Measurements from ENCODE around the gene CGB5.

DNA sequence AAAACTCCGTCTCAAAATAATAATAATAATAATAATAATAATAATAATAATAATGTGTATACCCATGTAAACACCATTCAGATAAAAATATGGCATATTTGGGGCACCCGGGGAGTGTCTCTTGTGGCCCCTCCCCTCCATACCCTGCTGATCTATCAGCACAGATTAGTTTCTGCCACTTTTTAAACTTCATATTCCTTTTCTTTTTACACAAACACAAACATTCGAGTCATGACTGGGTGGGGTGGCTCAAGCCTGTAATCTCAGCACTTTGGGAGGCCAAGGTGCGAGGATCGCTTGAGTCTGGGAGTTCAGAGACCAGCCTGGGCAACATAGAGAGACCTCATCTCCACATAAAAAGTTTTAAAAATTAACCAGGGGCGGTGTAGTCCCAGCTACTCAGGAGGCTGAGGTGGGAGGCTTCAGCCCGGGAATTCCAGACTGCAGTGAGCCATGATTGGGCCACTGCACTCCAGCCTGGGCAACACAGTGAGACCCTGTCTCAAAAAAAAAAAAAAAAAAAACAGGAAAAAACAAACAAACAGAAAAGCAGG lies 776 bp upstream of the BAX start:
- PRO-cap, 10 experiments: no peak in any of the 10 experiments

GRCh38 chr19:48963366-48964274 lies 1.5 kb upstream of the FTL start:
- PRO-cap, 10 experiments: peak in 8 of 10 experiments; most common plus-strand start chr19:48963948 (in 3); most common minus-strand start chr19:48964251 (in 4)

DNA sequence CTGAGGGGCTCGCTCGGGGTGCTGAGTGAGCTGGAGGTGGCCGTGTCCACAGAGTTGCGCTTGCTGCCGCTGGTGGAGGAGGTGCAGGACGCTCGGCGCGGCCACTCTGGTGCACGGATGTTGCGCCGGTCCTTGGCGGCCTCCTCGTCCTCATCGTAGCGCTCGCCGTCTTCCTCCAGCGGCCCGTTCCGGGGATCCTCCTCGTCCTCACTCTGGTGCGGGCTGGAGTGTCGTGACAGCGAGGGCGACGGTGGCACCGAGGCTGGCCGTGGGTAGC lies 4.2 kb downstream of the FTL start:
- PRO-cap, 10 experiments: no peak in any of the 10 experiments

DNA sequence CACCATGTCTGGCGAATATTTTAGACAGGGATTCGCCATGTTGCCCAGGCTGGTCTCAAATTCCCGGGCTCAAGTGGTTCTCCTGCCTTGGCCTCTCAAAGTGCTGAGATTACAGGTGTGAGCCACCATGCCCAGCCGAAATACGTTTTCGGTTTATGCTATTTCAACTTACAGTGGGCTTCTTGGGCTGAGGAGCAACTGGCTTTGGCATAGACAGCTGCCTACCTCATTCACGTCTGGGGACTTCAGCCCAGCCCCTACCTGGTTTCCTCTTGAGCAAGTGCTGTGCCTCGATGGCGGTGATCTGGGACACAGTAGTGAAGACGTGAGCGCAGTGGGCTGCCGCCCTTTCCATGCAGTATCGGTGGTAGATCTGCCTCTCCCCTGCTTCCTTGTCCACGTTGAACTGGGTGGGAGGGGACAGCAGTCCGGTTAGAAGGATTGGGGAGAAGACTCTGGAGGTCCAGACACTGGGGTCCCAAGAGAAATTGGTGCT lies 7.9 kb downstream of the GYS1 start:
- PRO-cap, 10 experiments: no peak in any of the 10 experiments

DNA sequence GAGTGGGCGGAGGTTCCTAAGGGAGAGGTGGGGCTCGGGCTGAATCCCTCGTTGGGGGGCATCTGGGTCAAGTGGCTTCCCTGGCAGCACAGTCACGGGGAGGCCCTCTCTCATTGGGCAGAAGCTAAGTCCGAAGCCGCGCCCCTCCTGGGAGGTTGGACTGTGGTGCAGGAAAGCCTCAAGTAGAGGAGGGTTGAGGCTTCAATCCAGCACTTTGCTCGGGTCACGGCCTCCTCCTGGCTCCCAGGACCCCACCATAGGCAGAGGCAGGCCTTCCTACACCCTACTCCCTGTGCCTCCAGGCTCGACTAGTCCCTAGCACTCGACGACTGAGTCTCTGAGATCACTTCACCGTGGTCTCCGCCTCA lies at the start of gene CGB5:
CGB5 (plus strand) TSS at position 209 of the 368 bp plus-strand sequence.
- PRO-cap, 10 experiments: no peak in any of the 10 experiments

DNA sequence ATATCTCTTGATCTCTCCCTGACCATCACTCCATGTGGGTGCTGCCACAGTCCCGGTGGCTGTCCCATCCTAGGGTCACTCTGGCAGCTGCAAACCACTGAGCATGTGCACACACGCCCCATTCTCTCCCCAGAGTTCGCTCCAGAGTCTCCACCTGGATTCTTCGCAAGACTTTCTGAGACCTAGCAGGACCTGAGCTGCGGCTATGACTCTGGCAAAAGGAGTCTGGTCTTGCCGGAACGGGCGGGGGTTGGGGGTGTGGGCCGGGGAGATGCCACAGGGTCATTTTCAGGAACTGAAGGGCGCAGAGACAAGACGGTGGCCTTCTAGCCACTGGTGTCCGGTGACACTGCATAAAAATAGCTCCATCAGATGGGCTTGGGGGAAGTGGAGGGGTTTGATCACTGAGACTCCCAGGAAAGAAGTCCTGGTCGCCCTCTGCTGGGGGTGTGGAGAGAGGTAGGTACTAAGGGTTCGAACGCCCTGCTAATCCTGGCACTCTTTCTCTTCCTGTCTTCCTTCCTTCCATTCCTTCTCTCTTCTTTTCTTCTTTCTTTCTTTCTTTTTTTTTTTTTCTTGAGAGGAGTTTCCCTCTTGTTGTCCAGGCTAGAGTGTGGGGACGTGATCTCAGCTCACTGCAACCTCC lies 1.3 kb upstream of the KCNA7 start:
- PRO-cap, 10 experiments: no peak in any of the 10 experiments

GRCh38 chr19:49132845-49133320 lies 13.5 kb downstream of the PPFIA3 start:
- PRO-cap, 10 experiments: peak in 1 of 10 experiments; most common plus-strand start chr19:49133256 (in 1); most common minus-strand start chr19:49133107 (in 1)

DNA sequence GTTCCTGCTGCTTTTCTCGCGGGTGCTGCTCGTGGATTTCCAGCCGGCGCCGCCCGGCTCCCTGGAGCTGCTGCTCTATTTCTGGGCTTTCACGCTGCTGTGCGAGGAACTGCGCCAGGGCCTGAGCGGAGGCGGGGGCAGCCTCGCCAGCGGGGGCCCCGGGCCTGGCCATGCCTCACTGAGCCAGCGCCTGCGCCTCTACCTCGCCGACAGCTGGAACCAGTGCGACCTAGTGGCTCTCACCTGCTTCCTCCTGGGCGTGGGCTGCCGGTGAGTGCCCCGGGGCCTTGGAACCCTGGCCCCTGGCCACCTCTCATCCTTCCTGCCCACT lies 39.0 kb downstream of the TRPM4 start:
- PRO-cap, 10 experiments: peak in 1 of 10 experiments; most common plus-strand start position 203 of the sequence (in 1); most common minus-strand start position 103 of the sequence (in 1)

DNA sequence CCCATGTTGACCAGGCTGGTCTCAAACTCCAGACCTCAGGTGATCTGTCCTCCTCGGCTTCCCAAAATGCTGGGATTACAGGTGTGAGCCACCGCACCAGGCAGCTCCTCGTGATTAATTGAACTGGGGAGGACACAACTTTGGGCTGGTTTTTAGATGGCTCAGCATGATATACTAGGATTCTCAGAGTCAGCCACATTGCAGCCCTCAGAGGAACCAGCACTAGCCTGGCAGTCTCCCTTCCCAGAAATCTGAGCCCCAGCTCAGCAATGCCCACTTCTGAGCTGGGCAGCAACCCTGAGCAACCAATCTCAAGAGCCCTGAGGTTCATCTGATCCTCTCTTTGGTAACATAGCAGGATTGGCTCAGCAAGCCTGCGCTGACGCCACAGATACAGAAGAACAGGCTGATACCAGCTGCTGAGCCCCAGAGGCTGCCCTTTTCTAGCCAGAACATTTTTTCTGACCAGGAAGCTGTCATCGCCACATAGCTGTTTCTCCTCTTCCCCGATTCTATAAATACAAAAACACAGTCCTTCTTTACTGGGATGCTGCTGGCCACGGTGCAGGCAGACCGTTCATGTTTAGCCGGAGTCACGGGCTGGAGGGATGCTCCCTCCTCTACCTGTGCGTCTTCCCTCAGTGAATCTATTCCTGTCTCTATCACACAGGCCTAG lies 59.7 kb downstream of the TRPM4 start:
- PRO-cap, 10 experiments: peak in 1 of 10 experiments; most common plus-strand start position 545 of the sequence (in 1)

DNA sequence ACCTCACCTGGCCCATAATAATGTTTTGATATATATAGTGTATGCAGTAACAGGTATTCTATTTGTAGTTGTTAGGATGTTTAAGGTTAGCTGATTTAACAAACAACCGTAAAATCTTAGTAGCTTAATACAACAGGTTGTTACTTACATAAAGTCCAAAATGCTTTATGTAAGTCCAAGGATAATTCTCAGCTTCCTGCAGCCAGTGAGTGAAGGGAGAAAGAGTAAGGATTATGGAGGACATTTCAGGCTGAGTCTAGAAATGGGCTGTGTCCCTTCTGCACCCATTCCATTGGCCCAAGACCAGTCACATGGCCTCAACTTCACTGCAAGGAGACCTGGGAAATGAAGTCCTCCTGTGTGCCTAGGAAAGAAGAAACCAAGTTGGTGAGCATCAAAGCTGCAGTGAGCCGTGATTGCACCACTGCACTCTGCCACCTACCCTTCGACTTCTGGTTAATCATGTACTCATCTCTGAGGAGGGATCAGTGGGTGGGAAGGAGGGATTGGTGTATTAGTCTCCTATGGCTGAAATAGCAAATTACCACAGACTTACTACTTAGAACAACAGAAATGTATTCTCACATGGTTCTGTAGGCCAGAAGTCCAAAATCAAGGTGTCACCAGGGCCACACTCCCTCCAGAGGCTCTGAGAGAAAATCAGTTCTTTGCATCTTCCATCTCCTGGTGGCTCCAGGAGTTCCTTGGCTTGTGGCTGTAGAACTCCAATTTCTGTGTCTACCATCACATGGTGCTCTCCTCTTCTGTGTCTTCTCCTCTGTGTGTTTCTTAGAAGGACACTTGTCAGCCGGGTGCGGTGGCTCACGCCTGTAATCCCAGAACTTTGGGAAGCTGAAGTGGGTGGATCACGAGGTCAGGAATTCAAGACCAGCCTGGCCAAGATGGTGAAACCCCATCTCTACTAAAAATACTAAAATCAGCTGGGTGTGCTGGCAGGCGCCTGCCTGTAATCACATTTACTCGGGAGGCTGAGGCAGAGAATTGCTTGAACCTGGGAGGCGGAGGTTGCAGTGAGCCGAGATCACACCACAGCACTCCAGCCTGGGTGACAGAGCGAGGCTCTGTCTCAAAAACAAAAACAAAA lies 3.4 kb upstream of the CD37 start:
- PRO-cap, 10 experiments: peak in 1 of 10 experiments; most common minus-strand start position 258 of the sequence (in 1)

DNA sequence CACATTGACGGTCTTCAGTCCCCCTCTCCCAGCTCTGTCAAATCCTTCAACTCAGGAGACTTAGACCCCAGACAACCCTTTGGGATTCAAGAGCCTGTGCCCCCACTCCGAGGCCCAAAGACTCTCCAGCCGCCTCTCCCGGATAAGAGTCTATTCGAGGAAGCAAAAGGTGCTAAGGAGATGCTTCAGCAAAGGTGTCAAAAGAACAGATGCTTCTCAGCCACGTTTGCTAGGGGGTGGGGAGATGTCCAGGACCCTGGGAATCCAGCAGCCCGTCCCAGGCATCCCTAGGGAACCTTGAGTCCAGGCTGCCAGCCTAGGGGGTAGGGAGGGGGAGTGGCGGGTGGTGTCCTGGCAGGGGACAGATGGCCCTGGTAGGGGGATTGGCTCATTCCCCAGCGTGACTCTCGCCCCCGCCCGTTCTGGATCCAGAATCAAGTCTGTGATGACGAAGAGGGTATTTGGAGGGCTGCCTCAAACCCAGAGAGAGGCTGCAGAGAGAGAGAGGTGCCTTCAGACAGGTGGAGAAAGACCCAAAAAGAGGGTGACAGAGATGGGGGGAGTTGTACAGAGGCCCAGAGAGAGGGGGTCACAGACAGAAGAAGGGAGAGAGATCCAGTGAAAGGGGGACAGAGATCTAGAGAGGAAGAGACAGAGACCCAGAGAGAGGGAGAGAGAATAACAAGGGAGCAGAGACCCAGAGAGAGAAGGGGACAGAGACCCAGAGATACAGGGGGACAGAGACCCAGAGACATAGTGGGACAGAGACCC lies 4.1 kb downstream of the SLC17A7 start:
- PRO-cap, 10 experiments: no peak in any of the 10 experiments

GRCh38 chr19:49441005-49441335 lies 357 bp downstream of the SLC17A7 start:
- PRO-cap, 10 experiments: no peak in any of the 10 experiments

DNA sequence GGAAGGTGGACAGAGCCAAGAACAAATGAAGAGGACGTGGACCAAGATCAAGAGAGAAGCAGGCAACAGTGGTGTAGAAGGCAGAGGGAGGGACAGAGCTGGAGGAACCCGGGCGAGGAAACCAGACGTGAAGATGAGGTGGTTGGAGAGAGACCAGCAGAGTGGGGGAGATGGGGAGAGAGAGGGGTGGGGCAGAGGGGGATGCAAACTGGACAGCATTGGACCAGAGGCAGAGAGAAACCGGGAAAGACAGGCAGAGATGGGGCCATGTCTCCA lies 1.2 kb downstream of the FLT3LG start:
- PRO-cap, 10 experiments: no peak in any of the 10 experiments

DNA sequence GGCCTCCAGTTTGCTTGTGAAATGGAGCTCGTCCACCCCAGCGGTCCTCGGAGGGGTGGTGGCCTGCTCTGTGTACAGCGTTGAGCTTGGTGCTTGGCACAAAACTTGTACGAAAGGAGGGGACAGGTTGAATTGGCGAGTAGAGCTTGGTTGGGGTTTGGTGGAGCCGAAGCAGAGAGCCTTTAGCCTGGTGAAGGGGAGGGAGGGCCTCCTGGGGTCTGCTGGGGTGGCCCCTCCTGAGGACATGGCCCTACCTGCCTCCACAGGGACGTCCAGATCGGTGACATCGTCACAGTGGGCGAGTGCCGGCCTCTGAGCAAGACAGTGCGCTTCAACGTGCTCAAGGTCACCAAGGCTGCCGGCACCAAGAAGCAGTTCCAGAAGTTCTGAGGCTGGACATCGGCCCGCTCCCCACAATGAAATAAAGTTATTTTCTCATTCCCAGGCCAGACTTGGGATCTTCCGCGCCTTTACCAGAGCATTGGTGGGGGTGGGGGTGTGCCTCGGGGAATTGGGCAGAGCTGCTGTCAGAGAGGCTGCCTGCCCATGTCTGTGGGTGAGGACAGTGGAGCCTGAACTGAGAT lies 3.1 kb downstream of the RPS11 start:
- PRO-cap, 10 experiments: no peak in any of the 10 experiments

DNA sequence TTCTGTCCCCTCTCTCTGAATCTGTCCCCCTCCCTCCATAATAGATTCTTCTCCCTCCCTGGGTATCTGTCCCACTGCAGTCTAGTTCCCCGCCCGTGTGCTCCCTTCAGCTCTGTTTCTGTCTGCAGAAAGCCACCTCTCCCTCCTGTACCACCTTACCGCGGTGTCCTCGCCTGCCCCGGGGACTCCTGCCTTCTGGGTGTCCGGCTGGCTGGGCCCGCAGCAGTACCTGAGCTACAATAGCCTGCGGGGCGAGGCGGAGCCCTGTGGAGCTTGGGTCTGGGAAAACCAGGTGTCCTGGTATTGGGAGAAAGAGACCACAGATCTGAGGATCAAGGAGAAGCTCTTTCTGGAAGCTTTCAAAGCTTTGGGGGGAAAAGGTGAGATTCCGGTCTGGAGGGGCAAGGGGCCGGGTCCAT lies 1.3 kb downstream of the FCGRT start:
- PRO-cap, 10 experiments: peak in 3 of 10 experiments; most common plus-strand start position 303 of the sequence (in 1); most common minus-strand start position 197 of the sequence (in 3)

DNA sequence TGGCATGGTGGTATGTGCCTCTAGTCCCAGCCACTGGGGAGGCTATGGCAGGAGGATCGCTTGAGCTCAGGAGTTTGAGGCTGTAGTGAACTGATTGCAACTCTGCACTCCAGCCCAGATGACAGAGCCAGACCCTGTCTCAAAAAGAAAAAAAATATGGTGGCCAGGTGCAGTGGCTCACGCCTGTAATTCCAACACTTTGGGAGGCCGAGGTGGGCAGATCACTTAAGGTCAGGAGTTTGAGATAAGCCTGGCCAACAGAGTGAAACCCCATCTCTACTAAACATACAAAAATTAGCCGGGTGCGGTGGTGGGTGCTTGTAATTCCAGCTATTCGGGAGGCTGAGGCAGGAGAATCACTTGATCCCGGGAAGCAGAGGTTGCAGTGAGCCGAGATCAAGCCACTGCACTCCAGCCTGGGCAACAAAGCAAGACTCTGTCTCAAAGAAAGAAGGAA lies 4.6 kb downstream of the FCGRT start:
- PRO-cap, 10 experiments: no peak in any of the 10 experiments

DNA sequence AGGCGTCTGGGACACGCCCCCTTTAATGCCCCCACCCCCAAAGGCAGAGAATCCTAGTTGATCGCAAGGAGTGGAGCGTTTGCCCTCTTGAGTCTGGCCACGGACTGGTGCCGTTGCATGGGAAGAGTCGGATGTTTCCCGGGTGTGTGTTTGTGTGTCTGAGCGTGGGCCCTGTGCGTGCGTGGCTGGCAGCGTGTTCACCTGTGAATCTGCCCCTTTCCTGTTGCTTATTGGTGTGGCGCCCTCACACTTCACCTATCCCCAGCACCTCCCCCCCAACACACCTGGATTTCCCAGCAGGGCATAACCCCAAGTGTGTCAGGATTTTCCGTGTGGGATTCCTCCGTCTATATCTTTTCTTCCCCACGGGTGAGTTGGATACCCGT lies 1.3 kb downstream of the PRR12 start:
- PRO-cap, 10 experiments: peak in 6 of 10 experiments; most common plus-strand start position 46 of the sequence (in 1); most common minus-strand start position 211 of the sequence (in 6)

- PRO-cap, 10 experiments: no peak in any of the 10 experiments
Measured at GRCh38 chr19:49673710-49674015, 3.4 kb upstream of the PRMT1 start.

- PRO-cap, 10 experiments: no peak in any of the 10 experiments
Measured at GRCh38 chr19:49677975-49678270, 852 bp downstream of the PRMT1 start.

DNA sequence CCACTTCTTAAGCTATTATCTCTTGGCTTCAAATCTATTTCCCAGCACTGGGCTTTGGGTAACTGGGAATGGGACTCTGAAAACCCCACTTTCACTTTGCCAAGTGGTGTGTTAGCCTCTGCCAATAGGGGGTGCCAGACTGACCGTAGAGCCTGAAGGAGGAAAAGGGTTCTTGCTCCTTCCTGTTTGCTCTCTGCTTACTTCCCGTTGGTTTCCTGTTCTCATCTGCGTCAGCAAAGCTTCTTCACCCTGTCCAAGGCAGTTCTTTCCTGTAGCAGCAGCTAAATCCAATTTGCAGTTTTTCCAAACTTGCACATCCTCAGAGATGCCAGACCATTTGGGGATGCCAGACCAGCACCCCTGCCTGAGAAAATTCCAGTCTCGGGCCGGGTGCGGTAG lies 26.6 kb downstream of the CPT1C start:
- PRO-cap, 10 experiments: peak in 3 of 10 experiments; most common plus-strand start position 218 of the sequence (in 2); most common minus-strand start position 98 of the sequence (in 1)